SUDHL5 (cell line): ENCODE results near the genes KRT38, KRT35, HAP1, DNAJC7 and C17orf113.

DNA sequence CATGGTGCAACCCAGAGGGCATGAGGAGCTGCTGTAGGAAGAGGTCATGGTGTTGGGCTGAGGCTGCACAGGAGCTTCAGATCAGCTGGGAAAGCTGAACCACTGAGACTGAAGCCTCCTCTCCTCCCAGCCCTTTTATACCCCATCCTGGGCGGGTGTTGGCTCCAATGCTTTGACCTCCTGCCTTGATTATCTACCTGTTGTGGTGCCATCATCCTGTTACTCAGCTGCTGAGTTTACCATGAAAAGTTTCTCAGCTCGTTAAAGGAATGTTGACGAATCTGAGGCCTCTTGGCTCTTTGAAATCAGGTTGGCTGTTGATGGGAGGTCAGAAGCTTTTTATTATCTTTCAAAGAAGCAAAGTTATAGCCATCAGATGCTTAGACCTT is at the start of gene KRT38:
Gene KRT38 (minus strand): TSS at position 110 of the 389 bp plus-strand sequence.
- PRO-cap, result no peak

DNA sequence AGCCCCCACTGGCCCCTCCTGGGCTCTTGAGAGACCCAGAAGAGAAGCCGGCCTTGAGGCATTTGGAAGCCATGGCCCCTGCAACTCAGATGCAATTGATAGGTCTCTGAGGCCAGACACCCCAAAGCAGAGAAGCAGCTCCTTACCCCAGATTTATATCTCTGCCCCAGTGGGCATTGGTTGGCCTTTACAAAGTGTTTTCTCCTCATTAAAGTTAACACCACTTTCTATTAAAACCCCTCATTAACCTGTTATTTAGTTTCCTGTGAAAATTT is at the start of gene KRT35:
Gene KRT35 (minus strand): TSS at position 127 of the 275 bp plus-strand sequence.
- PRO-cap, result no peak

- PRO-cap, result no peak
Measured at GRCh38 chr17:41523396-41523690, 4.7 kb upstream of the KRT15 start.

DNA sequence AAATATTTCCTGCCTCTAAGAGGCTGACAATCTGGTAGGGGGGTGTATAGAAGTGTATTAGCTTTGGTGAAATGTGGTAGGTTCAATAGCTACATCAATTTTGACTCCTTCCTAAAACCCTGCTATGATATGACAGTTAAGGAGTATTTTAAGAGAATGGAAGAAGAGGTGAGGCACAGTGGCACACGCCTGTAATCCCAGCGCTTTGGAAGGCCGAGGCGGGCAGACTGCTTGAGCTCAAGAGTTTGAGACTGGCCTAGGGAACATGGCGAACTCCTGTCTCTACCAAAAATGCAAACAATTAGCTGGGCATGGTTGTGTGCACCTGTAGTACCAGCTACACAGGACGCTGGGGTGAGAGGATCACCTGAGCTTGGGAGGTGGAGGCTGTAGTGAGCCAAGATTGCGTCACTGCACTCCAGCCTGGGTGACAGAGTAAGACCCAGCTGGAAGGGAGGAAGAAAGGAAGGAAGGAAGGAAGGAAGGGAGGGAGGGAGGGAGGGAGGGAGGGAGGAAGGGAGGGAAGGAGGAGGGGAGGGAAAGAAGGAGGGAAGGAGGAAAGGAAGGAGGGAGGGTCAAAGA is 4.7 kb upstream of the KRT19 start:
- PRO-cap, result no peak

- PRO-cap, result no peak
Measured at GRCh38 chr17:41547861-41548413, 19.8 kb upstream of the KRT19 start.

GRCh38 chr17:41687869-41688306 is 797 bp upstream of the EIF1 start:
- PRO-cap, result no peak

- PRO-cap, result no peak
Measured at GRCh38 chr17:41692533-41693371, 4.1 kb downstream of the EIF1 start.

DNA sequence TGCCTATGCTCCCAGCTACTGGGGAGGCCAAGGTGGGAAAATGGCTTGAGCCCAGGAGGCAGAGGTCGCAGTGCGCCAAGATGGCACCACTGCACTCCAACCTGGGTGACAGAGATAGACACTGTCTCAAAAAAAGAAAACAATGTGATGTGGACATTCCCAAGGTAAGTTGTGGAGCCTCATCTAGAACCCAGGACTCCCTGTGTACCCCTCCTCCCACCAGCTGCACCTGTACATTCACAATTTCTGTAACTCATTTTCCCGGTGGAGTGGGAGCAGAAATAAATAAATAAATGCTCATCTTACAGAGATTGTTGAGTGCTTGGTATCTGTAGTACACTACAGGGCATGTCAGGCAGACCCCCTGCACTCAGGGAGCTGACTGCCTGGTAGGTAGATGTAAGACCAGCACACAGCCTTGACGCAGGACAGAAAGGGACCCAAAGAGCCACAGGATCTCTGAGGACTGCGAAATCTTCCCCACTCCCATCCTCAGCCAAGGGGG is 6.4 kb downstream of the EIF1 start:
- PRO-cap, result no peak

- PRO-cap, result no peak
Measured at GRCh38 chr17:41697196-41697640, 8.5 kb downstream of the EIF1 start.

DNA sequence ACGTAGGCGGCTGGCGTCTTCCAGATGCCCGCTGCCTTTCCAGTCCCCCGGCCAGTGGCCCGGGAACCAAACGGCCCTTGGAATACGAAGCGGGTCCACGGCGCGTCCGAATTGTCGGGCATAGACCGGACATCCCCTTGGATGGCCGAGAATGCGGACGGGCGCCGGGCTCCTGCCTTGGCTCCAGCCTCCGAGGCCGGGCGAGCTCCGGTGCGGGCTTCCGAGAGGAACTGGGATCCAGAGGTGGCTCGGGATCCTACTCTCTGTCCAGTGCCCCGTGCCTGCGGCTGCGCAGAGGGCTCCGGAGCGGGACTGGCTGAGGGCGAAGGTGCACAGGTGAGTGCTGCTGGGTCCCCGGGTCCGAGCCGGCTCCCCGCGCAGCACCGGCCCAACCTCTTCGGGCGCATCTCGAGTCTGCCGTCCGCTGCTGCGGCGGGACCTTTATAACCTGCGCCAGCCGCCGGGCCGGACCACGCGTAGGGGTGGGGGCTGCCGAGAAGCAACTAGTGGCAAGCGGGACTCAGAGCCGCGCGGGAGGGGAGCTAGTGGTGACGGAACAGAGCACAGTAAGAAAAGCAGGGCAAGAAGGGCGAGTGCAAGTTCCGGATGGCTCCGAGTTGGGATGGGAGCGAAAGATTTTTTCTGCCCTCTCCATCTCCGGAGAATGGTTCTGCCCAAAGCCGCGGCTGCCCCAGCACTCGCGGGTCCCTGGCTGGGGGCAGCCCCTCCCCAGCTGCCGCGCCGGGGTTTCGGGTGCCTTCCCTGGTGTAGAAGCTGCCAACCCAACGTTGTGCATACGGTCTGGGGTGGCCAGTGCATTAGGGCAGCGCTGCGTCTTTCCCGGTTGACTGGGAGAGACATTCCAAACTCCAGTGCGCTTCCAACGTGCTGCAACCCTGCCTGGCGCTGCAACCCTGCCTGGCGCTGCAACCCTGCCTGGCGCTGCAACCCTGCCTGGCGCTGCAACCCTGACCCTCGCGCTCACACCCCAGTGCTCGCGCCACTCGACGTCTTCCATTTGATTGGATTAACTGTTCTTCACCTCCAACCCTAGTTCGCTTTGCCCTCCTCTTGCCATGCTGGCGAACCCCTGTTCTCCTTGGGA is at the start of gene HAP1:
Gene HAP1 (minus strand): TSS at position 416 of the 1,105 bp plus-strand sequence.
- PRO-cap, result no peak

DNA sequence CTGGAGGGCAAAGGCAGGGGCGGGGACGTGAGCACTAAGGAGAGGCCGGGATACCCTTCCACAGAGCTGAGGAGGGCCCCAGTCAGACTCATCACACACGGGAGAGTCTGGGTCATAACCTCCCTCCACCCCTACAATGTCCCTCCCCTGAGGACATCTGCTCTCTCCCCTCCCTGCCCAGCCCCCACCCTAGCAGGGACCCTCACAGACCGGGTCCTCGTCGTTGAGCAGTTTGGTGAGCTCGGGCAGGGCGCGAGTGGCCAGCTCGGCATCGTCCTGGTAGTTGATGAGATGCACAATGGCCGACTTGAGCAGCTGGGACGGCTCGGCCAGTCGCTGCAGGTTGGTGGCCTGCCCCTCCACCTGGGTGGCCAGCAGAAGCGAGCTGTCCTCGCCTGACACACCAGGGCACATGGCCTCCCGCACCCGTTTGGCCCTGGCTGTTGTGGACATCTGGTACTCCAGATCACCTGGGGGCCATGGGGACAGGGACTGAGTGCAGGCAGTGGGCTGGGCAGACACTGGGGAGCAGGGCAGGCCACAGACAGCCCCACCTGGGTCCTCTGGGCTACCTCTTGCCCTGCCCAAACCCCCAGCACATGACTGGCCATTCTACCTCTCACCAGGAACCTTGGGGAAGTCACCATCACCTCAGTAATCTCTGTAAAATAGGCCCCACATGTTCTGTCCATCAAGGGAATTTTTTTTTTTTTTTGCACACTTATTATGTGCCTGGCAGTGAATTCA is 17.1 kb downstream of the JUP start:
- PRO-cap, result no peak

DNA sequence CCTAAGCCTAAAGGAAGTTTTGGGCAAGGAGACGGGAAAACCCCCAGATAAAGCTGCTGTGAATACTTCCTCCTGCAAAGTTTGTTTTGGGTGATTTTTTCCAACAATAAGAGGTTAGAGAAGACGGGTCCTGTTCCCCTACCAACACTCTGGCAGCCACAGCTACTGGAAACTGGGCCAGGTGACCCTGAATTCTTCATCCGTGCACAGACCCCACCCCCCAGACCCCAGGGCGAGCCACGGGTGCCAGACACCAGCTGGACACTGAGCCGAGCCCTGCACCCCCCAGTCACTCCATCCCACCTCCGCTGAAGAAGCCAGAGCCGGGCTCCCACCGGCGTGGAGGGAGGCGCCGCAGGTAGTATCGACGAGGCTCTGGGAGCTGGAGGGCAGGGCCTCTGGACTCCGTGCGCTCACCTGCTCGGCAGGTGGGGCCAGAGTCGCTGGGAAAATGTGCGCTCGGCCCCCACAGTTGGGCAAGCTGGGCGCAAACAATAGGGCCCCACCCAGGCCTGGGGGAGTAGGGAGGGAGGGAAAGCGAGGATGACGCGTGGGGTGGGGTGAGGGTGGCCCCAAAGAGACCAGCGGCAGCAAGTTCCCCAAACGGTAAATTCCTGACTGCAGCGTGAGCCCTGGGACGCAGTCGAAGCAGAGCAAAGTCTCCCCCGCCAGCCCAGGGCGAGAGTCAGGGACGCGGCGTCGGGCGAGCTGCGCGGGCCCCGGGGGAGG is 747 bp downstream of the JUP start:
- PRO-cap, result no peak

- PRO-cap, result no peak
Measured at GRCh38 chr17:41793811-41794580, 7.5 kb upstream of the JUP start.

GRCh38 chr17:41895209-41895804 is 23.4 kb downstream of the ACLY start:
- PRO-cap, result no peak

DNA sequence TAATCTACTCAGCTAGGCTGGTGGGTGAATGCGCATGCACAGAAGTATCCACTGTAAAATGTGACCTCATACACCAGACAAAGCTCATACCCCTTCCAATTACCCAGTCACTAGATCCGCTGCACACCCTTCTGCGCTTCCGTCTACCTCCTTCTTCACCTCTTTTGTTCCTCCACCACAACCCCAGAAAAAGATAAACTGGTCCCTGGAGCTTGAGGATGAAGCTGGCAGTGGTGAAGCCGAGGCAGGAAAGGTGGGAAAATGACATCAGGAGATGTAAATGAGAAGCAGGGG is 22.9 kb downstream of the ACLY start:
- PRO-cap, result no peak

DNA sequence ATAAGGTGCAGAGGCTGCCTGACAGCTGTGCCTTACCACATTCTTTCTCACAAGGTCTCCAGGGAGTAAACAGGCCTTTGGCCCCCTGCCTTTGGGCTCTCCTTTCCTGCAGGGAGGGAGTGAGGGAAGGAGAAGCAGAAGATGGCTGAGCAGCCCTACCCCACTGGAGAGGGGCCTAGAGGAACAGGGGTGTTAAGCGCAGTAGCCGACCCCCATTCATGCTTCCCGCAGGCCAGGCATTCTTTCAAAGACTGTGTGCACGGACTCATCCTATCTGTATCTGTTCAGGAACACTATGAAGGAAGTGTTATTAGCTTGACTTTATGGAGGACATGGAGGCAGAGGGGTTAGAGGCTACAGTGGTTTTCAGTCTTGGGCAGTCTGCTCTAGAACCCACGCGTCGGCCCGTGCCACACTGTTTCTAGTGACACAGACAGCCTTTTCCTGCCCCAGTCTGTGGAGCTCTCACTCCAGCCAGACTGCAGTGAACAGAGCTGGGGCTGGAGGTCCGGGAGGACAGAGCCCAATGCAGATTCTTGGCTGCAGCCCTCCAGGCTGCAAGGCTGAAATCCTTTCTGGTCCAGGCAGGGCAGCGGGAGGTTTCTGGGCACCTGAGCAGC is 4.2 kb upstream of the CNP start:
- PRO-cap, result no peak

- PRO-cap, result no peak
Measured at GRCh38 chr17:41974760-41975776, 8.5 kb downstream of the CNP start.

GRCh38 chr17:42017318-42018353 is at the start of gene DNAJC7:
DNAJC7 (minus strand) TSS chr17:42017439.
- PRO-cap, result bidirectional peak, plus-strand start at chr17:42017643, minus-strand start at chr17:42017431

DNA sequence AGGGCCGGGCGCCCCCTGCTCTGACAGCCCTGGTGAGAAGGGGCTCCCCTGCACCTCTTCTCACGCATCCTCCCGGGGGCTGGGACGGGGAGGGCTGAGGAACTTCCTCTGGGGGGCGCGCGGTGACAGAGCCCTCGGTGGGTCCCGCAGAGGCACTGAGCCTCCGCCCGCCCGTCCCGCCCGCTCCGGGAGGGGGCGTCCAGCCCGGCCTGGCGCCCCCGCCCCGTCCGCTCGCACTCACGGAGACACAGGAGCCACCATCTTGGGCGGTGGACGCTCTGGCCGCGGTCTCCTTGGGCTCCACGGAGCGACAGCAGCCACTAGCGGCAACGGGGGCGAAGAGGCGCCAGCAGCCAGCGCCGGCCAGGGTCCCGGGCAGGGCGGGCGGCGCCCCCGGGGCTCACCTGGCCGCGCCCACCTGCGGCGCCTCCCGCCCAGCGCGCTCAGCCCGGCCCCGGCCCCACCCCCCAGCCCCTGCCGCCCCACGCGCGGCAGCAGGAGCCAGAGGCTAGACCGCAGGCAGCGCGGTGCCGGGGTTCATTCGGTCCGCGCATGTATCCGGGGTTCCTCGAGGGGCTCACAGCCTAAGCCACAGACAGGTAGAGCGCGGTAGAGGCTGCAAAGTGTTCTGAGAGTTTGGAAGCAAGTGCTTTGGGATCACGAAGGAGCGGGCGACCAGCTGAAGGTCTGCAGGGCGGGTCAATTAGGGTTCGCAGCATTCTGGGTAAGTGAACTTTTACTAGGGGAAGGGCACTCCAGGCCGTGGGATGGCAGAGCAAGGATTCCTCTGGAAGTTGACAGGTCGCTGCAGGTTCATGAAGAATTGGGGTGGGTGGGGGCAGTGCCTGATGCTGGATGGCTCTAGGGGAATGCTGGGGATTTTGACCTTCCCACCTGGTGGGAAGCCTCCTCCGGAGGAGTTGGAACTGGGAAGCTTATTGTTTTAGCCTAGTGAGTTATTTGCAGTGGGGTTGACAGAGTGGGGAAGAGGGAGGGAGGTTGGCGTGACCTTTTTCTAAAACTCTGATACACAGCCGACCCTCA is at the start of gene C17orf113:
Gene C17orf113 (minus strand): TSS at position 286 of the 1,044 bp plus-strand sequence.
- PRO-cap, result no peak

- PRO-cap, result no peak
Measured at GRCh38 chr17:42076788-42077224, 21.5 kb downstream of the ZNF385C start.